ENCODE results near the gene METAP2.

- PRO-cap = no peak
Observed at GRCh38 chr12:94615808-94616851, 34.2 kb downstream of the TMCC3 start.

DNA sequence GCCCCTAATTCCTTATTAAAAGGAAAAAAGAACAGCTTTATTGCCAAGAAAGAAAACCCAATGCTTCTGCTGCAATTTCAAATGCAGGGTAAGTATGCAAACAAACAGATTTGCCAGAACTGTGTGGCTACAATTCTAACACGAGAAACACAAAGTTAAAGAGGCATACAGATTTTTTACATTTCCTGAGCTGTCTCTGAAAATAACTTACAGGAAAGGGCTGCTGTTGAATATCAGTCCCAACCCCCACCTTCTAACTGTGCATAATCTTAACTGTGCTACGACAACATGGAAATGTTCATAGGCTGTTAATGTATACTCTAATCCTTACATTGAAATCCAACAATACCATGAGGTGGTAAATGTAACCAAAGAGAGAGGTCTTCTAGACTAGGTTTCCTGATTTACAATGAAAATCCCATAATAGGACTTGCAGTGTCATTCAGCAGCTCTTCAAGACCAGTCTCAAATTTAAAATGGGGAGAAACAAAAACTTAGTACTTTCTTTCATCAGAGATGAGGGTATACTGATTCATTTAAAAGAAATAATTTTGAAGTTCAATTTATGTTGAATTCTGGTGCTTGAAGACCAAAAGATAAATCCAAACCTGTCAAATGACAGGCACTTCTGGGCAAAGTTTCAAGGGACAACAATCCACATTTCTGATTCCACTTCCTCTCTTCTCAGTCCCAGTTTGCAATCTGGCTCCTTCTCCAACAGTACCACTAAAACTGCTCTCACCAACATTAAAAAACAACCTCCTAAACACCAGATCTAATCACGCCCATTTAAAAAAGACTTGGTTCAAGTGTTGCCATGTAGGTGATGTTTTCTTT lies 14.4 kb downstream of the FGD6 start:
- PRO-cap = no peak

DNA sequence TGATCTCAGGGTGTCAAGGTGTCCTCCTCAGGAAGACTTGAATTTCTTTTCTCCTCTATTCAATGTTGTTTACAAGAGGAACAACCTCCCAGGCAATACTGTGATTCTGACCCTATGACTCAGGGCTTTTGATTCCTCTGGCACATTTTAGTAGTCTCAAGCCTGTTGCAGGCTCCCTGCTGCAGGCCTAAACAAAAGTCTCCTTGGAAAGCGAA lies 11.7 kb downstream of the FGD6 start:
- PRO-cap = no peak

DNA sequence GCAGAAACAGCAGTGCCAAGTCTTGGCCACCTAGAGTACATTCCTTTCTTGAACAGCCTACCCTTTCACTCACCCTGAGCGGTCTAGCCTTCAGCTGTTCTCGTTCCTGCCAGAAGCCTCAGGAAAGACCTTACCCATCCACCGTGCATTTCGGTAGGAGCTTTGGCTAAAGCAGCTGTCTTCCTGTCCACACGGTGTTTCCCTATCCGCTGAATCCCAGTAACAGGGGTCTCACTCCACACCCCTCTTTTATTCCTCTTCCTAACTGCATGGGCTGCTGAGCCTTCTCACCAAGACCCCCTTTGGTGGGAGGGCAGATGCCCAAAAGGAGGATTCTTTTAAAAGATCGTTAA lies 88.6 kb upstream of the METAP2 start:
- PRO-cap = no peak

GRCh38 chr12:95385718-95386235 lies 88.2 kb upstream of the METAP2 start:
- PRO-cap = no peak

GRCh38 chr12:95473729-95474527 lies at the start of gene METAP2:
TSS of gene METAP2 (plus strand) at chr12:95474152.
- PRO-cap = bidirectional peak, plus-strand start at chr12:95474155, minus-strand start at chr12:95474005

DNA sequence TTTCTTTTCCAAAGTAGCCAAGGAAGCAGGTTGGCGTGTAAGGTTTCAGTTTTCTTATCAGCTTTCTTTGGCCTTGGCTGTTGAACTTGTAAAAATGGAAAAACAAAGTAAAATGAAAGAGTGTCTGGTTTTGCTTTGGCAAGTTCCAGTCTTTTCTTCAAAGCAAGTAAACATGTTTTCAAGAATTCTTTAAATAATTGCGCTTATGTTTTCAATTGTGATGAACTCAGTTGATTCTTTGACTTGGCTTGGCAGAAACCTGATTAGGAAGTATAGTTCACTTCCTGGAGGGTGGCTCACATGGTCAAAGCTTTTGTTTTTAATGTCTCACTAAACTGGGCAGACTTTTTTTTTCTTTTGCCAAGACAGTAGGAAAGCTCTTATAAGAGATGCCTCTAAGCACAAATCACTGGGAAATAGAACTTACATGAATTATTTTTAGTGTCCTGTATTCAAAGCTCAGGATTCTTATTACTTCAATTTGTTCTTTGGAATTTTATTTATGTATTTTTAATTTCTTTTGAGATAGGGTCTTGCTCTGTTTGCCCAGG lies 112.3 kb upstream of the USP44 start:
- PRO-cap = no peak

DNA sequence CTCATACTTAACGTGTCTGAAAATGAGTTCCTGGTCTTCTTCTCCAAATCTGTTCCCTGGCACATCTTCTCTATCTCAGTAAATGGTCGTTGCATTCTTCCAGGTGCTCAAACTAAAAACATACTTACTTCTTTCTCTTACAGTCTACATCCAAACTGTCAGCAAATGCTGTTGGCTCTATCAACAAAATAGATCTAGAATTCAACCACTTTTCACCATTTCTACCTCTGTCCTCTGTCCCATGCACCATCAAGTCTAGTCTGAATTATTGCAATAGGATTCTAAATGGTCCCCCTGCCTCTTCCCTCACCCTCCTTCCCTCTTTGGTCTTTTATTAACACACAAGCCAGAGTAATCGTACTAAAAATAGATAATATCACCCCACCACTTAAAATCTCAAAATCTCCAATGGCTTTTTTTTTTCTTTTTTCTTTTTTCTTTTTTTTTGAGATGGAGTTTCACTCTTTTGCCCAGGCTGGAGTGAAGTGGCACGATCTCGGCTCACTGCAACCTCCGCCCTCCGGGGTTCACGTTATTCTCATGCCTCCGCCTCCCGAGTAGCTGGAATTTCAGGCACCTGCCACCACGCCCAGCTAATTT lies 17.9 kb downstream of the NTN4 start:
- PRO-cap = no peak

DNA sequence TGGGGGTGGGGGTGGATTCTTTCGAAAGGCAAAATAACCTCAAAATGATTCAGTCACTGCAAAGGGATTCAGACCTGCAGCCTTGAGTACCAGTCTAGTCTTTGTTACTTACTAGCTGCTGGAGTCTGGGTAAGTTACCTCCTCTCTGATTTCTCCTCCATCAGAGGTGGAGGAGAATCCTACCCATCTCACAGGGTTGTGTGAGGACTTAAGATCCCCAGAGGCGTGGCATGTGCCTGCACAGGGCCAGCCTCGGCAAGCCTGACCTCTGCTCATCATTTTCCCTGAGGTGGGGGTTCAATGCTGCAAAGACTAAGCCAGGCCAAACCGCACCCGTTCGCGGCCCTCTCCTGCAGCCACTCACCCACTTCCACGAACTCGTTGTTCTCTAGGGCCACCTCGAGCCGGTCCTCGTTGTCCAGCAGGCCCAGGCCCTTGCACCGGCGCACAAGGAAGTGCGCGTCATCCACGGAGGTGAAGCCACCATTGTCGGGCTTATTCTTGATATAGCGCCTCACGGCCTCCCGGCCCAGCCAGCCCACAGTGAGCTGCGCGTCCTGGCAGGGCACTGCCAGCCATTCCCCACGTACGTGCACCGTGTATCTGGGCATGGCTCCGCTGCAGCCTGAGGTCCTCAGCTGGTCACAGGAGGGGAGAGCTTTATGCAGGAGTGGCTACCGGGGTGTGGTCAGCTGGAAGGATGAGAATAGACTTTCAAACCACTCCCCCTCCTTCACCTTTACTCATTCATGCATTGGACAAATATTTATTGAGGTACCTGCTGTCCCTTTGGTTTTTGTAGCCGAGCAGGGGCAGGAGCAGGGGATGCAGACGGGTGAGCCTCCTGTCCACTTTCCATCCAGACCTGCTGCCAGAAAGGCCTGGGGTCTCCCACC lies 596 bp downstream of the HAL start:
- PRO-cap = no peak

DNA sequence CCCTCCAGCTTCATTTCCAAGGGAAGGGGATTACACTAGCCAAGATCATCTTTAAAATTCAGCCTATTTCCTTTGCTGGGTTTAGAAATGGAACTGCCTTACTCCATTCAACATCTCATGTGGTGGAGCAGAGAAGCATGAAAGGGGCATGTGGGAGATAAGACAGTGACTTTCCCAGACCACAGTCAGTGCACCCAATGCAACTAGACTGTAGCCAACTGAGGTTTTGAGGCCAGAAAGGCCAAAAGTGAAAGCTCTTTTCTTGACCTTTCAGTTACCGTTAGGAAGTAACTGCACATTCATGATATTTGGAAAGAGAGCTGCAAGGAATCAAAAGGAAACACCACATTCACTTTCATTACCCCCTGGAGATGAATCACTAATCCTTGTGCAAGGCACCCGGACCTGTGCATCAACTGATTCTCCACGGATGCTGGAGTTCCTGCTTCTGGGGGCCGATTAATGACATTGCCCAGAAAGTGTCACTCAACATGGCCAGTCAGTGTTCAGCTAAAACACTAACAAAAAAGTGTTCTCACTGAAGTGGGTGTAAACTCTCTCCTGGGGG lies 72.9 kb upstream of the ELK3 start:
- PRO-cap = no peak

DNA sequence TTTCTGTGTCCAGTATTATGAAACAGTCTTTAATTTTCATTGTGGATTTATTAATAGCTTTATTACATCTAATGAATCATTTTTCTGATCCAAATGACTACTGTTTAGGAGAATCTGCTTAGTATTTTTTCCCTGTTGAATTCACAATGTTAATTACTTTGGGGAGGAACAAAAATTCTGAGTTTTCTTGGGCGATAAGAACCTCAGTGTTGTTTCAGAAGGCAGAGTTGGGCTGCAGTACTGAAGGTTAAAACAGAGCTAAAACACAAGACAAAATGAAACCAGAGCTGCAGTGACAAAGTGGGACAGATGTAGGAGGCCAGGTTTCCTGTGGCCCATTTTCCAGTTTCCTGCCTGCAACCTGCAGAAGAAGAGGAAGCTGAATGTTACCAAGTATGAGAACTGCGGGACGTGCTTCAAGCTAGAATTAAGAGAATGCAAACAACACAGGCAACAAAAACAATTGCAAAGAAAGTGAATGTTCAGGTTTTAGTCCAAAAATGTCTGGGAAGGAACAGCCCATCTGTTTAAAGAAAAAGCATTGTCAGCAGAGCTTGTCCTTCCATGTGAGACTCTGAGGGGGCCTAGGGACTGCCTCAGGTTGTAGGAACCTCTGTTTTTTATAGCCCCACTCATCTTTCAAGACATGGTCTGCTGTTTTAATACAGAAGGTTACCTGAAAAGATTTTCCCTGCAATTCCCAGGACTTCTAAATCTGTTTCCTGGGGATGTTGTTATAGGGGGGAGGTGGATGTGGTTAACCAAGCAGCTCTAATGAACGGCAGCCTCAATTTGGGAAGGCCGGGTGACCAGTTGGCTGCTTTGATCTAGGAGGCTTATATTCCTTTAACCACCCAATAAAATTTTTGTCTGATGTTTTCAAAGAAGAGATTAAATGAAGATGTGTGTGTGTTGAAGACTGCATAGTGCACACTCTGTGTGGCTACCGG lies 17.9 kb downstream of the ELK3 start:
- PRO-cap = no peak

- PRO-cap = no peak
Observed at GRCh38 chr12:96236190-96236832, 42.1 kb downstream of the ELK3 start.

GRCh38 chr12:96241634-96242353 lies 47.6 kb downstream of the ELK3 start:
- PRO-cap = no peak

- PRO-cap = no peak
Observed at GRCh38 chr12:97512289-97512974, 605.4 kb downstream of the NEDD1 start.

DNA sequence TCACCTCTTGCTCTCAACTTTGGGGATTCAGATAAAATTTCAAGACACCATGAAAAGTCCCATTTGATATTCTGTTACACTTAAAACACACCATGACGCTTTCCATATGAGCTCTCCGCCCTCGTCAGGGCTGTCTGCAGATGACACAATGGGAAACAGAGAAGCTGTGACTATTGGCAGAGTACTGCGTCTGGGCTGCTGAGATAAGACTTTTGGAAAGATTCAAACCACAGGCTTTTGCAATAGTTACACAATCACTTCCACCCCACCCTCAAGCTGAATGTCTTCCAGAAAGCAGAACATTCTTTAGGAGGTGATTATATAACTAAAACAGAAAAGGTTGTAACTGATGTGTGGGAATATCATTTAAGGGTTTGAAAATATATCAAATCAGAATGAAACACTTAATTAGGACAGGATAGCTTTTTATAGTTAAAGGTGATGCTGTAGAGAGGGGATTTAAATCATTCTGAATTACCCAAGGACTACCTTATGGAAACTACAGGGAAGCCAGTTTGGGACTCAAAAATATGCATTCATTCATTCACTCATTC lies 75.3 kb upstream of the TMPO start:
- PRO-cap = no peak

DNA sequence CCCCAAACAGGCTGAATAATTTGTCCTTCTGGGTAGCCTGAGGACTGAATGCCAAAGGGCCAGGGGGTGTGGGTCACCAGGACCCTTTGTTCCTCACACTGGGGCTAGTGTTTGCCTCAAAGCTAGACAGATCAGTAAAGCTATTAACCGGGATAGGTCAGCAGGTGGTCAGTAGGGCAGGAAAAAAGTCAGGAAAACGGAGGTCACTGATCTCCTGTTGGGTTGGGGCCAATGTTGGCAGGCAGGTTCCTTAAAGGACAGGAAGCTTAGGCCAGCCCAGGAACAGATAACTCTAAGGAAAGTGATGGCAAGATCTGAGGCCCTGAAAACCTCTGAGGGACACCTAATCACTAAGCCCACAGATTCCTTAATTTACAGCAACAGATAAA lies 22.8 kb upstream of the TMPO start:
- PRO-cap = no peak

DNA sequence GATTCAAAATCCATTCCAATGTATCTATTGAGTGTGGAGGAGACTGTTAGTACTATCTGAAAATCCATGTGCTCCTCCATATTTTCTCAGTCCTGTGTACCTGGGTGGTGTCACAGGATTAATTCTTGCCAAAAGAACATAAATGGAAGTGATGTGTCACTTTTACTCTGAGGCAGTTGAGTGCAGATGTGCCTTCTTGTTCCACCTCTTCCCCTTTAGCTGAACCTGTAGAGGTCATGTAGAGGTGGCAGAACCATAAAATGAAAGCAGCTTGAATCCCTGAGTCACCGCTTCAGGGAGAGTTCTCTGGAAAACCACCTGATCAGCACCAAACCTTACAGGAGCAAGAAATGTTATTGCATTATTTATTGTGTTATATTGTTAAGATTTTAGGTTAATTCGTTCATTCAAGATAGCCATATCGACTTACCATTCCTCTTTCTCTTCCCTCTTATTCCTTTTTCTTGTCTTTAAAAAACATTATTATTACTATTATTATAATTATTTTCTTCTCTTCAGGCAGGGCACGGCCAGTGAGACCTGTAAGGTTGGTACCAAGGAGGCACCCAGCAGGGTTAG lies 14.6 kb upstream of the SLC25A3 start:
- PRO-cap = no peak

GRCh38 chr12:98592718-98593163 lies 745 bp upstream of the SLC25A3 start:
- PRO-cap = no peak

- PRO-cap = no peak
Observed at GRCh38 chr12:98604043-98604295, 10.5 kb downstream of the SLC25A3 start.

- PRO-cap = no peak
Observed at GRCh38 chr12:98772746-98773108, 127.6 kb downstream of the APAF1 start.

Data from osteocyte (in vitro differentiated cells).